Diencephalon (tissue), 2 donors: ENCODE measurements around the genes ANXA3, NAA11, PRDM8, FGF5 and CFAP299.

DNA sequence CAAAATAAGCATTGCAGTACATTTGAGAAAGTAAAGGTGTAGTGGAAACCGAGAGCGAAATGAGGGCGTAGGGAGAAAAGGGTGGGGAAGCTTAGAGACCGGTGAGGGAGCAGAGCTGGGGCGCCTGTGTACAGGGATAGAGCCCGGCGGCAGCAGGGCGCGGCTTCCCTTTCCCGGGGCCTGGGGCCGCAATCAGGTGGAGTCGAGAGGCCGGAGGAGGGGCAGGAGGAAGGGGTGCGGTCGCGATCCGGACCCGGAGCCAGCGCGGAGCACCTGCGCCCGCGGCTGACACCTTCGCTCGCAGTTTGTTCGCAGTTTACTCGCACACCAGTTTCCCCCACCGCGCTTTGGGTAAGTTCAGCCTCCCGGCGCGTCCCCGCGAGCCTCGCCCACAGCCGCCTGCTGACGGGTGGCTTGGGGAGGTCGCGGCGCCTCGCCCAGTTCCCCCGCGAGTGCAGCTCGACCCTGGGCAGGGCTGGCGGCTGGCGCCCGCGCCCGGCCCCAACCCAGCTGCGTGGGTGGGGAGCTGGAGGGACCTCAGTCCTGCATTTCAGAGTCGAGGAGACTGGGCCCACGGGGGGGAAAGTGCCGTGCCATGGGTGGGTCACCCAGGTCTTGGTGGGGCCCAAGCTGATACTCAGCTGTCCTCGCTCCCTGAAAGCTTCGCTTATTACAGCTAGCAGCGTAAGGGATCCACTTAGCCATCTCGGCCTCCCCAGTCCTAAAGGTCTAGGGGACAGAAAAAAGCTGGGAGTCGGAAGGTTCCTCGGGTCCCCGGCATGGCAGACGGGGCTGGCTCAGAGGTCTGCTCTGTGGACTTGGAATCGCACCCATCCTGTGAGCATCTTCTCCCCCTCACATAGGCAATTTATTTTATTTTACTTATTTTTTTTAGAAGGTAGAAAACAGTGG is at the start of gene ANXA3:
Gene ANXA3, plus strand, starts transcription at position 262 of the 912 bp plus-strand sequence.
- RAMPAGE, long total RNA = start-site peak on the plus strand centred at position 207 of the sequence, 190 bp wide, 1,466 and 543 reads in 2 replicates

- RAMPAGE, long total RNA = no peak
Measured at GRCh38 chr4:78561314-78562214, 10.0 kb downstream of the ANXA3 start.

DNA sequence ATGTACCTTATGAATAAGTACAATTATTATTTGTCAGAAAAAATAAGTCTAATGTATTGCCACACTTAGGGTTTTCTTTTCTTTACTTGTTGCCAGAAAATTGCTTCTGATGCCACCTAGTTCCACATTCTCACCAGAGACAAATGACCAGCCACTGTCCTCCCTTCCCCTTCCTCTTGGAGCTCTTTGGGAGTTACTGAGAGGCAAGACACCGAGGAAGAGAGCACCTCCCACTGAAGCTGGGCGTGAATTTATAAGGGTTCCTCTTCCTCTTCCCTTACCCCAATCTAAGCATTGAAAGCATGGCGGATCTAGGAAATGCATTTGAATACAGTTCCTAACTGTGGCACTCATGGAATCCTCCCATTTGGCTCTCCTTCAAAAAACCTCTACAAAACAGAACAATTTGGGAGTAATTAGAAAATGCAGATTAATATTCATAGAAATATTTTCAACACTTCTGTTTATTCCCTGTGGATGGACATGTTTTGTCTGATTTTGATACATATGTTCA is 30.1 kb downstream of the ANXA3 start:
- RAMPAGE, long total RNA = no peak

GRCh38 chr4:78707101-78707764 is 68.9 kb upstream of the BMP2K start:
- RAMPAGE, long total RNA = no peak

DNA sequence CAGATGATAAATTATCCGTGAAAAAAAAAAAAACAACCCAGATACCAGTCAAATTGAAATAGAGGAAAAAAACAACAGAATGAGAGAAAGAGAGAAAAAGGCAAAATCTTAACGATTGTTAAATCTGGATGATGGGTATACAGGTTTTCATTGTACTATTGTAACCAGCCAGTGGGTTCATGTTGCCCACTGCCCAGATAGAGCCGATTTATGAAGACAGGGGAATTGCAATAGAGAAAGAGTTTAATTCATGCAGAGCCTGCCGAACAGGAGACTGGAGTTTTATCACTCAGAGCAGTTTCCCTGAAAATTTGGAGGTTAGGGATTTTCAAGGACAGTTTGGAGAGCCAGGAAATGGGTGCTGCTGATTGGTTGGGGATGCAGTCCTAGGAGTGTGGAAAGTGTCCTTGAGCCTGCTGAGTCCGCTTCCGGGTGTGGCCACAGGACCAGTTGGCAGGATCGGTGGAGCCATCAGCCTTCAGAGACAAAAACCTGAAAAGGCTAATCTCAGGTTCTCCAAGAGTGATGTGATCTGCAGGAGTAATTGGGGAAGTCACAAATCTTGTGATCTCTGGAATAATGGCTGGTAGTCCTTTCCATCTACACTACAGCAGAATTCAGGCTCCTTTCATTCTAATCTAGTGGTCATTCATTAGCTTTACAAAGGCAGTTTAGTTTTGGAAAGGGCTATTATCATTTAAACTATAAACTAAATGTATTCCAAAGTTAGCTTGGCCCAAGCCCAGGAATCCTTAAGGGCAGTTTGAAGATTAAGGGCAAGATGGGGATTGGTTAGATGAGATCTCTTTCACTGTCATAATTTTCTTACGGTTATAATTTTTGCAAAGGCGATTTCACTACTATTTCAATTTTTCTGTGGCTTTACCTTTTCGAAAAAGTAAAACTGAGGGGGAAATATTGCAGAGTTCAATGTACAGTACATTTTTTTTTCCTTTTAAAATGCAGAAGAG is 56.0 kb upstream of the BMP2K start:
- RAMPAGE, long total RNA = no peak

DNA sequence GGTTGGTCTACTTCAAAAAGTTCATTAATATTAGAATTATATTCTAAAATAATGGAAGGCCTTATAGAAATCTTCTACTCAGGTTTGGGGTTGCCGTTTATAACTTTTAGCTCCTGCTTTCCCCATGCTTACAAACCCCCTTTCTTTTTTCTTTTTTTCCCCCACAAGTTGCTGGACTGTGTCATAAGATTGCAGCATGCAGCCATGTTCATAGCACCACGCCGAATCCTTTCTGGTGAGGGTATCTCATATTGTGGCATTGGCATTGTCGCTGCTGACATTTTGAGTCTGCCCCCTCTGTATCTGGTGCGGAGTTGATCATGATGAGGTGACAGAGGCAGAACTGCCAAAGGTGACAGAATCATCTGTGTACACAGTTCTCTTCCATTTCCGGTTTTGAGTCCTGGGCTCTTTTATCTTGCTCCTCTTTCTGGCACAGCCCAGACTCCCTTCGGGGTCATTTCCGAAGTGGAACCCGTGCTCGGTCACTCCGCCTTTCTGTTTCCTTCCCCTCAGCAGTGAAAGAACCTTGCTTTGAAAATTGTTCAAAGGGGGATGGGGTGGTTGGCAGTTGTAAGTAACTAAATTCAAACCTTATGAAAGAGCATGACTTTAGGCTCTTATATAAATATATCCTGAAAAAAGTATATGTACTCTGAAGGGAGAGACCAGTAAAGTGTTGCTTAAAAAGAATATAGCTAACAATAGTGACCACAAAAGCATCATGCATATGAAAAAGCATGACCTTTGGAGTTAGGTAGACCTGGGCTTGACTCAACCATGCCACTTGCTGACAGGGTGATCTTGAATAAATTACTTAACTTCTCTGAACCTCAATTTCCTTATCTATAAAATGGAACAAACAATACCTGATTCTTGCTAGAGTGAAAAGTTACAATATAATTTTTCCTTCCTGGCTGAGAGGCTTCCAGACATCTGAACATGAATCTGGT is 55.0 kb upstream of the BMP2K start:
- RAMPAGE, long total RNA = no peak

DNA sequence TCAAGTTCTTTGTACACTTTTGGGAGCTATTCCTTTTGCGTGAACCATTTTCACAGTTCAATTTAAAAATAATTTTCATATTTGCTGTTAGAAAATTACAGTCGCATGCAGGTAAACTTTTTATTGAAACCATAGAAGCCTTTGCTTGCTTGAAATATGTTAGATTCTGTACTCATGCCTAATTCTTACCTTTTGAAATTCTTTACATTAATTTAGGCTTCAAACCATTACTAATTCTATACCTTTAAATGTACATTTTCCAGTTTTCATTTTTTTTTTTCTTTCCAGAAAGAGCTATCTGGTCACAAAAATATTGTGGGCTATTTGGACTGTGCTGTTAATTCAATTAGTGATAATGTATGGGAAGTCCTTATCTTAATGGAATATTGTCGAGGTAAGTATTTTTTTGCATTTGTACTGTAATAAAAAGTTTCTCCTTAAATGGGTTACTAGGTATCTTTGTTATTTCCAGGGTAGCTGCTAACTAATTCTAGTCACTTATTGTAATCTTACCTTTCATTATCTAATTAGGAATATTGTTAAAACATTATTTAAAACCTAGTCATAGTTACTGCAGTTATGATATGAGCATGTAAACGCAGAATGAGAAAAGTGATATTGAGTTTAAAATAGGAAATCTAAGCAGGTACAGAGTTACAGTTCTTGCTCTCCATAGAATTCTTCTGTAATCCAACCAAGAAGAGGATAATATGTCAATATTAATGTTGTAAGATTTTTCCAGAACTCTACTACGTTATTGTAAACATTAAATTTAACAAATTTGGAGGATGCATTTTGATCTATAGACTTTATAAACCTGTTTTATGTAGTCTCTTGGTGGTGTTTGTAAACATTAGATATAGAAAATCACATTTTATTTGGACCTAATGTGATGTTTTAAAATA is 57.4 kb downstream of the BMP2K start:
- RAMPAGE, long total RNA = no peak

DNA sequence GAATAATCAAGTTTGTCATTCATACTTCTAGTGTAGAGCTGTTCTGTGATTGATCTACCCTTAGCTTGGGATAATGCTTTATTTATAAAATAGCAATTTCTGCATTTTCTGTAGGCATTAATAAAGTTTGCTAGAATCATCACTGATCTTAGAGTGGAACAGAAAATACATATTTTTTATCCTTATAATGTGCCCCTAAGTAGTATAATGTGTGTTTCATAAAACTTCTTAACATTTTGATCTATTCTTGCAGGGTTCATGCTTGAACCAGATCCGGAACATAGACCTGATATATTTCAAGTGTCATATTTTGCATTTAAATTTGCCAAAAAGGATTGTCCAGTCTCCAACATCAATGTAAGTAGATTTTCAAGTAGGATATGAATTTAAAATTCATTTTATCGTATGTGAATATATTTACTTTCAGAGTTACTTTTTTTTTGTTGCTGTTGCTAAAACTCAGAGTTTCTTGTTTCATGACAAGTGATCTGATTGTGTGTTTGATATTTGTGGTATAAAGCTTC is 79.8 kb downstream of the PAQR3 start:
- RAMPAGE, long total RNA = no peak

DNA sequence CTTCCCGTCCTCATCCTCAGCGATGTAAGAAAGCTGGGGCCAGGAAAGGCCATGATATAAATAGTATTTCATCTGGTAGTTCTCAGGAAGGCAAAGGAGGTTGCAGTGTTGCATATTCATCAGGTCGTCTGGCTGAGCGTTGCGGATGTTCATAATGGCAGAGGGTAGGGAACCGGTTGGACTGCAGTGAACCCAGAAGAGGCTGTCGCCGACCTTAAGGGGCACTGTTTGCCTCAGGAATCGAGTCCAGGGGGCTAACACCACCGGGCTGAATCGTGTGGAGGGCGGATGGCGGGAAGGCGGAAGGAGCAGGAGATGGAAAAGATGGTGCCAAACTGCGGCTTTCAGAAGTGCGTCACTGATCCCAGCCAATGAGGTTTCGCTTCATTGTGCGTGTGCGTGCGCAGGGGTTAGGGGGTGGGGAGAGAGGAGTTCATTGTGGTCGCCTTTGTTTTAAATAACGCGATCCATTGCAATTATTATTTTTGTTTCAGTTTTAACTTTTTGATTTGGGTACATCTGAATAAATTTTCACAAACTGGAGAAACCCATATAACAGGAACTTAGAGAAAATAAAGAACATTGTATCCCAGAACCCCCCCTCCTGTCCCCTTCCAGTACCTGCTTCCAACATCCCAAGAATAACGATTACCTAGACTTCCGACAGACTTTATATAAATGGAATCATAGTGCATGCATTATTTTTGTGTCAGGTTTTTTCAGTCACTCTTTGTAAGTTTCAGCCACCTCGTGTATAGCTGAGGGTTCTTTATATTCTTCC is at the start of gene NAA11:
Gene NAA11, minus strand, starts transcription at position 337 of the 781 bp plus-strand sequence.
- RAMPAGE, long total RNA = no peak

GRCh38 chr4:79827178-79827616 is 245.8 kb downstream of the ANTXR2 start:
- RAMPAGE, long total RNA = no peak

DNA sequence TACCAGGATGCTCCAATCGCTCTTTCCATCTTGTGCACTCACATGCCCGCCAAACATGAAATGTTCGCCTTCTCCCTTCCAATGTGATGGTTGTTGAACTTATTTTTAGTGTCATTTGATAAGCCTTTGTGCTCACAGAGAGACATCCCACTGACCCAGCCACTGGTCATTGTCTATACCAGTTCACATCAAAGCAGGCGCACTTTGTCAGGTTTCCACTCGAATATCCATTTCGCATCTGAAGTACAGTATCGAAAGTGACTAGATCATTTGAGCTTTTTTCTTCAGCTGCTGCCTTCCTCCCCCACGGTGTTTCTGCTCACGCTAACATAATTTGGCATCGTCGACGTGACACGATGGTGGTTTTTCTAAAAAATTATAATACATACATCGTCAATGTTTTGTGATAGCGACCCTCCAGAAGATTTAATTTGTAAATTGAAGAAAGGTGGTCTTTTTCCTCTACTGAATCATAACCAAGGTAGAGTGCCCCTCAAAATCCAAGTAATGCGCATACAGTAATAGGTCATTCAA is 167.2 kb downstream of the ANTXR2 start:
- RAMPAGE, long total RNA = no peak

GRCh38 chr4:79964072-79965179 is 108.6 kb downstream of the ANTXR2 start:
- RAMPAGE, long total RNA = no peak

GRCh38 chr4:80071269-80071845 is 1.7 kb downstream of the ANTXR2 start:
- RAMPAGE, long total RNA = no peak

- RAMPAGE, long total RNA = no peak
Measured at GRCh38 chr4:80172030-80172506, 25.2 kb upstream of the PRDM8 start.

GRCh38 chr4:80173416-80173846 is 23.9 kb upstream of the PRDM8 start:
- RAMPAGE, long total RNA = no peak

- RAMPAGE, long total RNA = start-site peak on the plus strand at chr4:80197473-80197751, 36 and 23 reads in 2 replicates
Measured at GRCh38 chr4:80196869-80197718, at the start of gene PRDM8. PRDM8 (plus strand) TSS chr4:80197503.

GRCh38 chr4:80266160-80267358 is at the start of gene FGF5:
FGF5 (plus strand) TSS chr4:80266664.
- RAMPAGE, long total RNA = no peak

- RAMPAGE, long total RNA = start-site peak on the plus strand at chr4:80335748-80335771, 97 and 343 reads in 2 replicates
Measured at GRCh38 chr4:80335311-80336247, at the start of gene CFAP299. CFAP299 (plus strand) TSS chr4:80335730.

GRCh38 chr4:80439499-80440143 is 104.1 kb downstream of the CFAP299 start:
- RAMPAGE, long total RNA = no peak

DNA sequence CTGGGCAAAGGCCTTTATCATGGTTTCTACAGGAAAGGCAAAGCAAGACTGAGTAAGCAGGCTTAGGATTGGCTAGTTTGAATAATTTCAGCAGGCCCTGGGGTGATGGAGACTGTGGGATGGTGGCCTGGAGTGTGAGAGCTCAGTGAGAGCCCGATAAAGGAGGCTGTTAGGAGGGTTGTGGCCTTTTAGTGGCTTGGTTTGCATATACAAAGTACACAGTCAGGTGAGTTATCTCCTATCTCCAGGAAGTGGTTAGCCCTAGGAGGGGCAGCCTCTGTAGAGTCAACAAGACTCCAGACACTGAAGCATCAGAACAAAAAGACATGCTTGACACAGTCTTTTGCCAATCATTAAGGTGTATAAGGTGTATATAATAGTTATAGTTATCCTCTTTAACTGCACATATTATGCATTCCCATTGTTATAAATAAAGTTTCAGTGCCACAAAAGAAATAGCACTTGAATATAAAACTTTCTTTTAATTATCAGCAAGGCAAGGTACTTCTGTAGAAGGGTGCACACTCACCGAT is 157.3 kb downstream of the CFAP299 start:
- RAMPAGE, long total RNA = no peak